Metanephros (tissue), 2 donors: ENCODE data around the gene NPY5R.

DNA sequence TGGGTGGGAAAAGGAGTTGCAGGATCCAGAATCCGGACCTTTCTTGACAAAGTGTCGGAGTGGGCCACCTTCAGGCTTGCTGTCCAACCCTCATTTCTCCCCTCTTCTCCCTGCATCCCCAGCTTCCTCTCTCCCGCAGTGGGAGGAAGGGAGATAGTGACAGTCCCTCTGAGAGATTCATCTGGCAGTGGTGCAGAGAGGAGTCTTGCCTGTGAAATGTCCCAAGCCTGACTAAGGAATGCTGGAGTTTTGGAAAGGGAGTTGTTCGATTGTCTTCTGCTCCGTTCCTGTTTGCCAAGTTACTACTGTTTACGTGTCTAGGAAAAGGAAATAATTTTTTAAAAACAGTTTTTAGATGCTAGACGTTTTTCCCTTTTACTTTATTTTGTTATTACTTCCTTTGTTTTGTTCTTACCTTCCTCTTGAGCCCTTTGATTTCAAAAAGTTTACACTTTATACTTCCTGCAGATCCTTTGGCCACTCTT, 784 bp downstream of the ARFIP1 start:
- RAMPAGE, long total RNA, result no peak

- RAMPAGE, long total RNA, result no peak
Measured at GRCh38 chr4:152956541-152957210, 20.6 kb downstream of the FHDC1 start.

GRCh38 chr4:153471387-153472394, 5.5 kb downstream of the TMEM131L start:
- RAMPAGE, long total RNA, result no peak

DNA sequence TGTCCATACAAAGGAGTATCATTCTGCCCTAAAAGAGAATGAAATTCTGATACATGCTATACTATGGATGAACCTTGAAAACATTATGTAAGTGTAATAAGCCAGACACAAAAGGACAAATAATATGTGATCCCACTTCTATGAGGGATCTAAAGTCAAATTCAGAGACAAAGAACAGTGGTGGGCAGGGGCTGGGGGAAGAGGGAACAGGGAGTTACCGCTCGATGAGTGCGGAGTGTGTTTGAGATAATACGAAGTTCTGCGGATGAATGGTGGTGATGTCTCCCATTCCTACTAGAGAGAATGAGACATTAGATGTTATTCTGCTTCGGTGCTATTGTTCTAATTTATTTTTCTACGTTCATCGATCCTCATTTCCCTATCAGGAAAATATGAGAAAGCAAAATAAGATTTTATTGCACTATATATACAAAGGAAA, 46.0 kb upstream of the TLR2 start:
- RAMPAGE, long total RNA, result no peak

GRCh38 chr4:154560778-154560957, 2.1 kb upstream of the FGB start:
- RAMPAGE, long total RNA, result no peak

DNA sequence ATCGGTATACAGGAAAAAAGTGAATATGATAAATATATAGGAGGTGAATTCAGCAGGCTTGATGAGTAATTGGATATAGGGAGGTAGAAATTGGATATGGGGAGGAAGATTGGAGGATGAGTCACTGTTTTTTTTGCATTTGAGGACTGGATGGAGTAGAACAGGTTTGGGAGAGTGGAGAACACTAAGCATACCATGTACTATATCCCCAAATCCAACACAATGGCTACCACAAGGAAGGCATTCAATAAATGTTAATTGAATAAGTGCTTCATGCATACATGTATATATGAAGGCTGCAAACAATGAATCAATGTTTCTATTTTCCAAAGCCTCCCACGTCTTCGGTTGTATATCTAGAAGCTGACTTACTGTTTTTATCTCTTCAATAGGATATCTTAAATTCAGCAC, 9.7 kb downstream of the FGG start:
- RAMPAGE, long total RNA, result no peak

GRCh38 chr4:154780848-154781186, 255 bp upstream of the RBM46 start:
- RAMPAGE, long total RNA, result no peak

DNA sequence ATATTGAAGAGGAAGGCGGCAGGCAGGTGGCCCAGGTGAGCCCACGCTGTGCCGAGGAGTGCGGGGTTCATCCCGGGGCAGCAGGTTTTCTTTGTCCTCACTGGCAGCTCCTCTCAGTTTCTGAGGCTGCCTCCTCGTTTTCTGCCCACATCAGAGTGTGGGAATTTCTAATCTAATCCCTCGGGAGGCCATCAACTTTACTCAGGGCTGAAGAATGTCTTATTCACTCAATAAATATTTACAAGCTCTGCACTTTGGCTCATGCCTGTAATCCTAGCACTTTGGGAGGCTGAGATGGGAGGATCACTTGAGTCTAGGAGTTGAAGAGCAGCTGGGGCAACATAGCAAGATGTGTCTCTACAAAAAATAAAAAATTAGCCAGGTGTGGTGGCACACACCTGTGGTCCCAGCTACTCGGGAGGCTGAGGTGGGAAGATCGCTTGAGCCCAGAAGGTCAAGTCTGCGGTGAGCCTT, 16.1 kb upstream of the MAP9 start:
- RAMPAGE, long total RNA, result no peak

- RAMPAGE, long total RNA, result no peak
Measured at GRCh38 chr4:156774260-156774899, 197.2 kb downstream of the PDGFC start.

- RAMPAGE, long total RNA, result no peak
Measured at GRCh38 chr4:158170063-158170389, 2.8 kb downstream of the GASK1B start.

- RAMPAGE, long total RNA, result no peak
Measured at GRCh38 chr4:158668557-158669235, 3.0 kb downstream of the C4orf46 start.

DNA sequence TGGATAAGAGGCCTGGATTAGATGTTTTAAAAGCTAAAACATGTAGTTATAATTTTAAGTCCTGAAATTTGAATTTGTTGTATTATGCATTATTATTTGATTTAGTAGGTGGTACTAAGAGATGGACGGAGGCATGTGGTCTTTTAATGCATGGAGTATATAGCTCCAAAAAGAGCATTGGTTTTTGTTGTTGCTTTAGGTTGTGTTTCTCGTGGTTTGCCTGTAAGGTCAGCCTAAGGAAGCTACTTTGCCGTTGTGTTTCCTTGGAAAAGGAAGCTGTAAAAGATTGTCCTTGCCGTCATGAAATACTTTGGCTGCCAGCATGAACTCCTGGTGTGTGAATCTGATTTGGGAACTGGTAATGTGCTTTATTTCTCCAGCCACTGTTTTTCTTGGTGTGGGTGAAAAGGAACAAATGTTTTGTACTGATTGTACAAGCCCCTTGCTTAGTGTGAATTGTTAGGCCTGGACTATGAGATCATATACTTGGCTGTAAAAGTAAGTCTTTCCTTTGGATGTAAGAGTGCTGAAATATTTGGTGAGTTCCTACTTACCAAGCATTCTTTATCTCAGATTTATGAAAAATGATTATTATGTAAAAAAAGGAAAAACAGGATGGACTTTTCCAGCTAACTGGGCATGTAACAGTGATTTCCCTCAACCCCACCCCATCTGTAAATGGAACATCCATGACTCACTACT, 6.2 kb downstream of the FNIP2 start:
- RAMPAGE, long total RNA, result no peak

- RAMPAGE, long total RNA, result no peak
Measured at GRCh38 chr4:158821684-158821962, 52.8 kb downstream of the FNIP2 start.

GRCh38 chr4:159109485-159110069, 6.7 kb downstream of the RAPGEF2 start:
- RAMPAGE, long total RNA, result no peak

GRCh38 chr4:159203004-159203746, 100.3 kb downstream of the RAPGEF2 start:
- RAMPAGE, long total RNA, result no peak

- RAMPAGE, long total RNA, result no peak
Measured at GRCh38 chr4:163165273-163165906, 1.3 kb downstream of the NAF1 start.

- RAMPAGE, long total RNA, result no peak
Measured at GRCh38 chr4:163330730-163331738, 1.4 kb downstream of the NPY1R start.

GRCh38 chr4:163343815-163344823, at the start of gene NPY5R:
TSS of gene NPY5R (plus strand) at chr4:163343892.
- RAMPAGE, long total RNA, result no peak

DNA sequence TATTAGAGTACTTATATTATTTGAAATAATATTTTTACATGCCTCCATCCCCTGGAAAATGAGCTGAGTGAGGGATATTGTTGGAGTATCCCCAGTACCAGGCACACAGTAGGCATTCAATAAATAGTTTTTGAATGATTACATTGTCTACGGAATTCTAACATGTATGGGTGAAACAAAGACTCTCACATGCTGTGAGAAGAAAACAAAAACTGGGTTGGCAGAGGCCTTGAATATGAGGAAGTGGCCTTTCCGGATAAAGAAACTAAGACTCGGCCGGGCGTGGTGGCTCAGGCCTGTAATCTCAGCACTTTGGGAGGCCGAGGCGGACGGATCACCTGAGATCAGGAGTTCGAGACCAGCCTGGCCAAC, 910 bp upstream of the TMA16 start:
- RAMPAGE, long total RNA, result no peak

GRCh38 chr4:163543208-163543687, 48.8 kb downstream of the TMA16 start:
- RAMPAGE, long total RNA, result no peak